Hair follicular keratinocyte (primary cell): ENCODE measurements around a stretch of chr2.

DNA sequence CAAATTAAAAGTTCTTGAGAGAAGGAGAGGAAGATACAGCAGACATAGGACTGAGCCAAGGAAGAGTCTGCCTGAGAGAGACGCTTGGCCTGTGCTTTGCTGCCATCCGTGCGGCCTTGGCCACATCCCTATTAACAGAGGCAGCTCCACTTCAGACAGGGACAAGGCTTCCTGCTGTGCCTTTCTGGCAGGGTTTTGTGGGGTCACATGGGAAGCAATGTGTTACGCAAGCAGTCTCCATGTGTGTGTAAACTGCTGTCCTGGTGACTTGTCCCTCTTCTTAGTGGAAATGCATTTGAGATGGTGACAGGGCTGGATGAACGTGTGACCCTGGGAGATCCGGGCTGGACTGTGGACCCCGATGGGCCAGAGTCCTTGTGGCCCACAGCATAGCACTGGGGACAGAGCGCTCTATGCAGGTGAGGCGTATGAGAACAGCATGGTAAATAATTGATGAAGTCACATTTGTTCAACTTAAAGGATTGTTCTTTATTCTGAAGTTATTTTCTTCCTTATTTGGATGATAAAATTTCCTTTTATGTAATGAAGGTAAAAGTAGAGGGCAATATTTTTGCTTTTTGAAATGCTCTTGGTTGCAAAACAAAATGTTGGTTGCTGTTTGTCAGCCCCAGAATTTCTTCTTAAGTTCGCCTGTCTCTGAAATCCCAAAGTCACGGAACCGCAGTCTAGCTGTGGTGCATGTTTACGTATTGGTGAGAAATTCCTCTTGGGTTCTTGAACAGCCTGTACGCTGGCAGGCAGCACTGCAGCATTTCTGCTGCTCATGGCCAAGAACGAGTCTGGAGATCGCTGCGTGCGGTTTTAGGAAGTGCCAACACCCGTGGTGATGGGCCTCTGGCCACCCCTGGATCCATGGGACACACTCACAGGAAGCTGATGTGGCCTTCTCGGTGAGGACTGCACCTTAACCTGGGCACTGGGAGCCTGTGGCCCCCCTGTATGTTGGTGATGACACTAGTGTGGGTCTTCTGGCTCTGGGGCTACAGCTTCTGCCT is 23.4 kb downstream of the ASB1 start:
- RAMPAGE, long total RNA: no peak

- RAMPAGE, long total RNA: no peak
Observed at GRCh38 chr2:238459067-238459552, 32.4 kb downstream of the ASB1 start.

GRCh38 chr2:238728012-238728461 is 119.8 kb upstream of the TWIST2 start:
- RAMPAGE, long total RNA: no peak

- RAMPAGE, long total RNA: no peak
Observed at GRCh38 chr2:238886365-238887061, 38.6 kb downstream of the TWIST2 start.

- RAMPAGE, long total RNA: no peak
Observed at GRCh38 chr2:238967994-238968359, 120.1 kb downstream of the TWIST2 start.

- RAMPAGE, long total RNA: no peak
Observed at GRCh38 chr2:239002656-239003589, 155.0 kb downstream of the TWIST2 start.

DNA sequence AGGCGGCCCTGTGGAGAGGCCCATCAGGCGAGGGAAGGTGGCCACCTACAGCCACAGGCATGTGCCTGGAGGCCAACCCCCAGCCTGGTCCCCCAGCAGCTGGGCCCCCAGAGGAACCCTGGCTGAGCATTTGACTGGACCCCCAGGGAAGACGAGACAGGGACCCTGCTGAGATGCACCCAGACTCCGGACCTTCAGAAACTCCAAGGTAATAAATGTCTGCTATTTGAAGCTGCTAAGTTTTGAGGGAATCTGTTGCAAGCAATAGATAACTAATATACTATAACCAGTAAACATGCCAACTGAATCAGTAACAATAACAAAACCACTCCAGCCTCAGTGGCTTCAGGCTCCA is 199.1 kb downstream of the TWIST2 start:
- RAMPAGE, long total RNA: no peak

- RAMPAGE, long total RNA: no peak
Observed at GRCh38 chr2:239154149-239154724, 246.6 kb downstream of the HDAC4 start.

DNA sequence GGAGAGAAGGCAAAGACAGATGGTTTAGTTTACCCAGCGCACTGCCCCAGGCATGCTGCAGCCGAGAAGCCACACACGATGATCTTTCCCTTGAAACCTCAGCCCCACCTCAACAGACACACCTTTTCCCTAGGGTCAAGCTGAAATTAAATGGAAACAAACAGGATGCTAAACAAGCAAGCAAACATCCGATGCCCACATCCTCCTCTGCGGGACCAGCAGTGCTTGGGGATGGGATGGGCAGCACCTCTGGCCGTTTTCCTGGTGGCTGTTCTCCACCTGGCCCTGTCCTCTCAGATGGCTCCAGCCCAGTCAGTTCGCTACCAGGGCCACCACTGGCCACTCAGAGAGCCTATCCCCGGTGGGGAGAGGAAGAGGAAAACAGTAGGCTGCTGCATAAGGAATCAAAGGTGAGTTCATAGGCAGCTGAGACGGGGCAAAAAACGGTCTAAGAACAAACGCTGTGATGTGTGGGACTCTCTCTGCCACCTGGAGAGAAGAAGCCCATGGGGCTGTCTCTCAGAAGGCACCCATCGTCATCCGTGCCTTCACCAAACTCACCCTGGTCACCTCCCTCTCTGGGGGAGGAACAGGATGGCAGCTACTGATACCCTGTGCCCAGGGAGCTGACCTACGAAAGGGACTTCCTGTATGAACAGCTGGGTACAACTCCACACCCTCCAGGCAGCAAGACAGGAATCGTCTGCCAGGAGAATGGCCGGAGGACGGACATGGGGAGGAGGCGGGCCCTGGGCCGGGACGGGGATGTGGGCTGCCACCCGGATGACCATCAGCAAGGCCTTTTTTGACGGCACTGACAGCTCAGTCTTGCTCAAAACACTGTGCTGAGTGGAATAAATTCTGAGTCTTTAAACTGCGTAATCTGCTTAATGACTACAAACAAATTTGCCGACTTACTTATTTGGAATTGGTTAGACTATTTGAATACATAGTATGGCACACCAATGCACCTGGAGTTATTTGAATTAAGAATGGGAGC is 243.7 kb downstream of the HDAC4 start:
- RAMPAGE, long total RNA: no peak

GRCh38 chr2:239162033-239162684 is 238.7 kb downstream of the HDAC4 start:
- RAMPAGE, long total RNA: no peak

DNA sequence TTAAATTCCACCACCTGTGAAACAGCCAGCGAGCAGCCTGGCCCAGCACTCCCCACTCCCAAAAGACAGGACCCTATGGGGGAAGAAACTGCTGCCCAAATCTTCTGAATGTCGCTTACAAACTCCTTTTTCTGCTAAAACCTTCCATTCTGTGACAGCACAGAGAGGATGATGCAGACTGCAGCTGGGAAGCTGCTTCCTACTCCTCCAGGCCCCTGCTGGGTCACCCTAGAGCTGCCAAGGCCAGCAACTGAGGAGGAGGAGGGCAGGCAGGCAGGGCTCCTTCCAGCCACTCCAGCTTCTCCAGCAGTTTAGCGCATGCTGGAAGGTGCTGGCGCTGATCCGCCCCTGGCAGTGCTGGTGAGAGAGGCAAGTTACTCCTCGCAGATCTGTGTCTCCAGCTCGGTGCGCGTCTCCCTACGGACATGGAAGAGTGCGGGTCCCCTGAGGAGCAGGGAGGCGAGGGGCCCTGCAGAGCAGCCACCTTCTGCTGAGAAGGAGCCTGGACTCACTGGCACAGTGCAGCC is 206.2 kb downstream of the HDAC4 start:
- RAMPAGE, long total RNA: no peak

- RAMPAGE, long total RNA: no peak
Observed at GRCh38 chr2:239225829-239226630, 174.8 kb downstream of the HDAC4 start.

GRCh38 chr2:239232299-239233273 is 168.2 kb downstream of the HDAC4 start:
- RAMPAGE, long total RNA: no peak

DNA sequence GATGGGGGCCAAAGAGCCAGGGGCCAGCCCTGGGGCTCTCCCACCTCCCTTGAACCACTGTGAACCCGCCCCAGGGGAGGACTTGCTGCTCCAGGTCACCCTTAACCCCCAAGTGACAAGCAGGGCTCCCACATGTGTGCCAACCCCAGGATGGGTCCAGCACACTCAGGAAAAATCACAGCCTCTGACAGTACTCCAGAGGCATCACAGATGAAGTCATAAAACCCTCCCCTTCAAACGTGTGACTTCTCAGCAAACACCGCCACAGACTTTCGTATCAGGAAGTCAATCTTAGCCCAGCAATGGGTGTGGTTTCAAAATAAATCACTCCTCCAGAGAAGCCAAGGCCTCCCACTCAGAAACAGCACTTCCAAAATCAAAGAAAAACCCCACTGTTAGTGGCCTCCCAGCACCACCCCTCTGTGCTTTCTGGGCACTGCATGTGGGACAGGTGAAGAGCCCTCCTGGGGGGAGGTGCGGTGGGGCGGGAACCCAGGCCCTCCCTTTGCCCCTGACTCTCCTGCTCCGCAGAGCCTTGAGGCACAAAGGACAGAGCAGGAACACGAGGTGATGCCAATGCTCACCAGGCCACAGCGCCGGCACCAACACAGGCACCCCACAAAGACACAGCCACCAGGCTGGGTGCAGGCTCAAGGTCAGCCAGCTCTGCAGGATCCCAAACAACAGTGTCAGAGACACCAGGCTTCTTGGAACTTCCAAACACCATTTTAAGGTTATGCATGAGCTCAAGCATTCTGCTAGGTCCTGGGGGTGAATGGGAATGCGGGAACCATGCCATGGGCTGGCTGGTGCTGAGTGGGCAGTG is 135.5 kb downstream of the HDAC4 start:
- RAMPAGE, long total RNA: no peak

DNA sequence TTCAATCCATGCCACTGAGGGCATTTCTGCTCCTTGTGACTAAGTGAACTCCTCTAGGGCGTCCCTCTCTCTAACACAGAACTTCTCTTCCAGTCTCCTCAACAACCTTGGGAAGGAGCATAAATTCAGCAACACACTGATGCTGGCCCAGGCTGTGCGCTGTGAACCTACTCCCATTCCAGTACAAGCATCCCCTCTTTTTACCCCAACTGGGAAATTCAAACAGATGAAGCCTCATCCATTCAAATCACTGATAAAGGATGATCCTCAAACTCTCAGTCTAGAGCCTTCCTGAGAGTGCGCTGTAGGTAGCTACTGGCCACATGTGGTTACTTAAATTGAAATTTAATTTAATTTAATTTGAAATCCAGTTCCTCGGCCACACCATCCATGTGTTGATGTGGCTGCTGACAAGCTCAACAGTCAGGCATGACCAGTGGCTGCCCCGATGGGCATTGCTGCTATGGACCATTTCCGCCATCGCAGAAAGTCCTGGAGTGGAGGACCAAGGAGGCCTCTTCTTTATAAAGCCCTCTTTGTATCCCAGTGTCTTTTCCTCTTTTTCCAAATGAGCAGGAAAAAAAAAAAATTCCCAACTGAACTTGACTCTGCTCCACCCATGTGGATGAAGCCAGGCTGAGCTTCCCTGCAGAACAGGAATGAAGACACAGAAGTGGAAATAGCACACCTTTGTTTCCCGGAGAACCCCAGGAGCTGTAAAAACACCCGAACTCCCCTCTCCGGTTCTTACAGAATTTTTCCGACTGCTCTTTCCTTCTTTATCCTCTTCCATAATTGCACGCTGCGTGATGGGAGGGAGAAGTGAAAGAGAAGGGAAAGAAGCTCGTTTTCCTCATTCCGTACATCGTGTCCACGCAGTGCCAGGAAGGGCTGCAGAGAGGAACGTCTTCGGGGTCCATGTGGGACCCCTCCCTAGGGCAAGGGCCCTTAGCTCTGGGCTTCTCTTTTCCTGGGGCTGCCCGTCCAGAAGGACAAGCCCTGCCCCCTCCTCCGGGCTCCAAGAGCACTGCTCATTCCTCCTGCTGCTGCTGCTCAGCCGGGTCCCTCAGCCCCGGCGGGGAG is 100.5 kb downstream of the HDAC4 start:
- RAMPAGE, long total RNA: no peak

- RAMPAGE, long total RNA: no peak
Observed at GRCh38 chr2:239305582-239306248, 95.1 kb downstream of the HDAC4 start.

- RAMPAGE, long total RNA: no peak
Observed at GRCh38 chr2:239339959-239340656, 60.7 kb downstream of the HDAC4 start.

- RAMPAGE, long total RNA: no peak
Observed at GRCh38 chr2:239402391-239402666, 1.5 kb upstream of the HDAC4 start.

GRCh38 chr2:239533792-239534280 is 133.0 kb upstream of the HDAC4 start:
- RAMPAGE, long total RNA: no peak

- RAMPAGE, long total RNA: no peak
Observed at GRCh38 chr2:239725369-239725789, 299.8 kb downstream of the NDUFA10 start.